Osteocyte (in vitro differentiated cells): ENCODE measurements around the genes TRIM60, TMEM192 and MSMO1.

GRCh38 chr4:158030222-158030613, 142.6 kb downstream of the GASK1B start:
- PRO-cap: no peak

GRCh38 chr4:158120776-158121167, 52.1 kb downstream of the GASK1B start:
- PRO-cap: no peak

GRCh38 chr4:158668557-158669235, 3.0 kb downstream of the C4orf46 start:
- PRO-cap: no peak

DNA sequence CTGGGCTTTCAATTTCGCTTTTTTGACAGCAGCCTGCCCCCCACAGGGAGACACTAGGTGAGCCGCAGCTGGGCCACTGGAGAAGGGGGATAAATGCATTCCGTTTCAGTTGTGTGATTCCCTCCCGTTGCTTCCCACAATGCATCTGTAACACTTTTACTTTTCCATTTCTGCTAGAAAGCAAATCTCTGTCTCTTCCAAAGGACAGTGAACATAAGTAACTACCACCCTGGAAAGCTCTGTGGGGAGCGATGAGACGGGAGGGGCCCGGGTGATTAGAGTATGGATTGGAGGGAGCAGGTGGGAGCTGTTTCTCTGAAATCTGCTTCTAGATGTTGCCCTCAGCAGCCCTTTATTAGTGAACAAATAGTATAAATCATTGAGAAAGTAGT, 18.3 kb downstream of the C4orf45 start:
- PRO-cap: no peak

DNA sequence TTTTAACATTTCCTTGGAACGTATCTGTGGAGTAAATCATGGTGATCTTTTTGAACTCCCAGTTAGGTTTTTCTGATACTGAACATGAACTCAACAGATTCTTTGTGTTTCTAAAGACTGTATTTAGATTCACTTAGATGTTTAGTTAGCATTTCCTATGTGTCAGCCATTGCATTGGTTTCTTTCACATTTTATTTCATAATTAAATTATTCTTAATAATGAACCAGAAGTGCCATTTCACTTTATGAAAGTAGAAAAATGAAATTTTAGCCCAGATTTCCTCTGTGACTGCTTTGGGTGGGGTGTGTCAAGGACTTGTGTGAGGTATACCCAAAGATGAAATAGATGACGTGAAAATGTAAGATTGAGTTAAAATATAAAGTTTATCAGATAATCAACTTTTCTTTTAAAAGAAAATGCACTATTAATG, 160.0 kb downstream of the RAPGEF2 start:
- PRO-cap: no peak

DNA sequence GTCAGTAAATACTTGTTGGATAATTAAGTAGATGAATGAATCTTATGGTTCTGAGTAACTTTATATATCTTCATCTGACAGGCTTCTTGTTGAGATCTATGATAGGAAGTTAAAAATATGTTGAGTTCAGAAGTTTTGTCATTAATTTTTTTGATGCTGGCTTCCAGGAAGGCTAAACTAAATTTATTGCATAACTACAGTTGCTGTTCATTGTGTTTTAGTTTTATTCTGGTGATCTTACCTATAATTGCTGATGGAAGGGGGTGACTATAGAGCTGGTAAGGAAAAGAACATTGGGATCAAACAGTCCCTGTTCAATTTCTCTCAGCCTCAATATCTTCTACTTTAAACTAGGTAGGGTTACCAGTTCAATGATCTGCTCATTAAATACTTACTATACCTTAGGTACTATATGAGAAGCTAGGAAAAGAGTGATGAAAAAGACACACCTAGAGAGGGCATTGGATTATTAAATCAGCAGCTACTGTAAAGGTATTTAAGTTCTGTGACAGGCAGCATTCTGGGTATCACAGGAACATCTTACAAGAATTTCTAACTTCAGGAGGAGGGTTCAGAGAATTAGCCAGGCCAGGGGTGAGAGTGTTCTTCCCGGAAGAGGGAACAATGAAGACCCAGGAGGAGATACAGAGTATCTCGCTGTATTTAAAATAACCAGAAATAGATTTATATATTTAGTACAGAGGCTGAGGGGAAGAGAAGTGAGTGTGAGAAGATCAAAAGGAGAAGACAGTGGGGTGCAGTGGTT, 186.5 kb downstream of the RAPGEF2 start:
- PRO-cap: no peak

DNA sequence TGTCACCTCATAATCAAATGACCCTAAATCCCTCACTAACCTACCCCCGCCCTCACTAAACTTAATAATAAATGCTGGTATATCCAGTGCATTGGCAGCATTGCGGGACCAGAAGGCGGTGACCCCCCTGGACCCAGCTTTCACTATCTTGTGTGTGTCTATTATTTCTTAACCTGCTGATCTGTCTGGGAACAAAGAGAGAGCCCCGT, 1262.3 kb downstream of the RAPGEF2 start:
- PRO-cap: no peak

GRCh38 chr4:161149539-161149938, 1014.3 kb downstream of the FSTL5 start:
- PRO-cap: no peak

GRCh38 chr4:163160216-163160853, 6.4 kb downstream of the NAF1 start:
- PRO-cap: no peak

DNA sequence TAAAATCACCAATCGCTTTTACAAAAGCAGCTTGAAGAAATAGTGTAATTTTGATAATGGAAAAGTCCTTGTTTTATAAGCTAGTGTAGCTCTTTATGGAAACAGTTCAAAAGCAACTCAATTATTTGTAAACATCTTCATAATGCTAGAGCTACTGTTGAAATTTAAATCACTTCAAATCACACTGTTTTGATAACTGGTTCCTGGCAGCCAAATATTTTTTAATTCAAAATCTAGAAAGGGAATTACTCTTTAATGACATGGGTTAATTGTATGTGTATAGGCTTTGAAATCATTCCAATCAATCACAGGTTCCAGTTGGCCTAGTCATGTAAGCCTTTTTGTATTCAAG, 33.8 kb downstream of the TKTL2 start:
- PRO-cap: no peak

DNA sequence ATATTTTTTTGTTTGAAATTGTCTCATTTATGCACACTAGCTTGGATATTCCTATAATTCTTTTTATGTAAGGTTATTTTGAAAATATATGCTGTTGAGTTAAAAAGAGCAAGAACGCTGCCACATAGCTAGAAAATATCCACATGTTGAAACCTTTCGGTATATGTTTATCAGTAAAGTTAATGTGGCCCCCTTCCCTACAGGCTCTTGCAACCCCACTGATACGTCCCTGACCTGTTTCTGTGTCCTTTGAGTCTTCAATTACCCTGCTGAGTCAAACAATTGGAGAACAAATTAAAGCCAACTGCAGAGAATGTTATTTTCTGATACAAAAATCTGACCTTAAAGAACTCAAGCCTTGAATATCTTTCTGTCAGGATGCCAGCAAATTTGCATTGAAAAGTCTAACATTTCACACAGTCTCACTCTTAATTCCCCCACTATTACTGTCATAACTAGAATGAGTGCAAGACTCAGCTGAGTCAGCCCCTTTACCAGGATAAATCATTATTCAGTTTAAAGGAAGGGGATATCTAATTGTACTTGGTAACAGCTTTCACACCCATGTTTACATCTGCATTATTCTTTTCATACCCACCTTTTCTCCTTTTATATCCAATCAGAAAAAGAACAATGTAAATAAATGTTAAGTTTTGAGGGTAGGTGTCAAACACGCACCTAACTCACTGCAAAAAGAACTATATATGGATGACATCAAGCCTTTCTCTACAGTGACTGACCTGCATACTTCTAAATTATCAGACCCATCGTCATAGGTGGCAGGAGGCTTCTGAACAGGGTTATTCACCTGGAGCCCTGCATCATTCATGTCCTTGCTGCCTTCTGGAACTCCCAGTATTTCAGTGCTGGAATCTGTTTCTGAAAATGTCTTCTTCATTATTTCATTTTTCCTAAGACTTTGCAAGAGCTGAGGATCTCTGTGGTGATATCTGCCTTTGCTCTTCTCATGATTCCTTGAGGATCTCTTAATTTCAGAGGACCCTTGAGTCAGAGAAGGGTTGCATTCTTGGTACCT, 117.4 kb downstream of the TMA16 start:
- PRO-cap: no peak

DNA sequence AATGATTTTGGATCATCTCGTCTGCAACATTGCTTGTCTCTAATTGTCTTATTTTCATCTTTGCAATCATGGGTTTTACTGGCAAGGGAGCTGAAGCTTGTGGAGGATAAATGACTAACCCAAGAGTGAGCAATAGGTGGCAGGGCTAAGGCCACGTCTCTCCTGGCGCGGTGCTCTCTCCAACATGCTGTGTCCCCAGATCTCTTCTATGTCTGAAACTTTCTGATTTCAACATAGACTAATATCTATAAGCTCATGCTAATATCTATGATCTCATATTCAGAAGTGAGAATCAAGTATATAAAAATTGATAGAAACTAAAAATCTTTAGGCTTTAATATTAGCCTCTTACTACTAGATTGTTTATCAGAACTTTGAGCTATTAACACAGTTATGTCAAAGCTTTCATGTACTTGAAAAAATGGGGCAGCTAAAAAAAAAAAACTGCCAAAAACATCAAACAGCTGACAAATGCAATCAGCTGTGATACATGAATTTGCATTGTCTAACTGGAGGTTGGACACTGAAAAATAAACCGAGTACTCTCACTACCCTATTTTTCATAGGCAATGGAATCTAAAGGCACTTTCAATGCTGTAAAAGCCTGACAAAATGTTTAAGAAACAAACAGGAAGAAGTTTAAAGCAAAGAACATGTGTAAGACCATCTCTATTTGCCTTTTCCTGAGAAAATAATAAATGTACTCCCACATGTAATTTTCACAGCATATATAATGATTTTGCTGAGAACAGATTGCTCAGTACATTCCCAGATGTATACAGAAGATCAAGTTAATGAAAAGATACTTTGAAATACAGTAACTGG, 169.2 kb downstream of the TMA16 start:
- PRO-cap: no peak

DNA sequence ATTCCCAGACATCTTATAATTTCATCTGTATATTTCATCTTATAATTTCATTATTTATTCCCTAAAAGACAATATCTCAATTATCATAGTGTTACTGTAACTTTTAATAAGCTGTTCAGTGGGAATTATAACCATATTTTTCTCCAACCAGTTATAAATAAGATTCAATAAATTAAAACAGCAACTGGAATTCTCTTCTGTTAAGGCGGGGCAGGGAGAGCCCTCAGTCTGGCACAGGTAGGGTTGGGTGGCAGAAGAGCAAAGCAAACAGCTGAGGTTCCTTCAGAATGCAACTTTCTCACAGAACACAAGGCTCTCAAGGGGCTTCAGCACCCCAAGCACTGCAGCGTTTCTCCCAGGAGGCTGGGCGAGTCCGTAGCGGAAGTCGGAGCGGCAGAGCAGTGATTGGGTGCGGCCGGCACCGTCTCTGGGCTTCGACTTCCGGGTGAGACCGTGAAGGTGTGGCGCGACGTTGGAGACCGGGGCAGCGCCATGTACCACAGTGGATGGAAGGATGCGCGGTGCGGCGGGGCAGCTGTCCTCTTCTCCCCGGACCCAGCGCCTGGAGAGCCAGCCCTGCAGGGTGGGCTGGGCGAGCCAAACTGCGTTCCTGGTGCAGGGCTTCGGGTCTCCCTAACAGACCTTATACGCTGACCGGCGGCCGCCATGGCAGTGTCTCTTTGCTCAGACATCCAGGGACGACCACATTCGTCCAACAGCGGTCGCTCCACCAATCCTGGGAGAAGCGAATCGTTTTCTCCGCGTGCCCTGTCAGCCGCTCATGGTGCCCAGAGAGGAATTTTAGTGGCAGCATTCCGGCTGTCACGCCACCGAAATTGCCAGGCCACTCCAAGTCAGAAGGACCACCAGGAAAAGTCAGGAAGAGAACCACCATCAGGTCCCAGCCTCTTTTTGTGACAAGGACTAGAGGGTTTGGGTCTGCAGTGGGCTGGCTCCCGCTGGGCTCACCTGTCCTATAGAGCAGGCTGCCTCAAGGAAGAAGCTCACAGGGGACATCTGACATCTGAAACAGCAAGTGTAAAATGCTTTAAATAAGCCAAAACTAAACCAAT, 20.6 kb downstream of the TRIM61 start:
- PRO-cap: bidirectional peak, plus-strand start at position 454 of the sequence, minus-strand start at position 373 of the sequence

GRCh38 chr4:165031501-165032223, at the start of gene TRIM60:
TSS of gene TRIM60 (plus strand) at chr4:165031999.
- PRO-cap: no peak

- PRO-cap: no peak
Observed at GRCh38 chr4:165079336-165079787, 25.7 kb downstream of the TRIM75 start.

GRCh38 chr4:165112032-165113079, at the start of gene TMEM192:
TSS of gene TMEM192 (minus strand) at chr4:165112860.
- PRO-cap: bidirectional peak, plus-strand start at chr4:165112426, minus-strand start at chr4:165112389; bidirectional peak, plus-strand start at chr4:165112992, minus-strand start at chr4:165112829

DNA sequence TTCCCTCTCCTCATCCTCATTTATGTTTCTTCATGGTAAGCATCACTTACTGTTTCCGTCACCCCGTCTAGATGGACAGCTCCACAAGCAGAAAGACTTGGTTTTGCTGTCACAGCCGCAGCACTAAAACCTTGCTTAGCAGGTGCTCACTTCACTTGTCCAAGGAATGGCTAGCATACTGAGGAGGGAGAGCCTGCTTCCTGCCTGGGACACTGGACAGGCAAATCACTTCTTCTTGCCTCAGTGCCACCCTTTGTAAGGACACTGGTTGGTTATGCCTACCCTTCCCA, 506 bp upstream of the KLHL2 start:
- PRO-cap: no peak

DNA sequence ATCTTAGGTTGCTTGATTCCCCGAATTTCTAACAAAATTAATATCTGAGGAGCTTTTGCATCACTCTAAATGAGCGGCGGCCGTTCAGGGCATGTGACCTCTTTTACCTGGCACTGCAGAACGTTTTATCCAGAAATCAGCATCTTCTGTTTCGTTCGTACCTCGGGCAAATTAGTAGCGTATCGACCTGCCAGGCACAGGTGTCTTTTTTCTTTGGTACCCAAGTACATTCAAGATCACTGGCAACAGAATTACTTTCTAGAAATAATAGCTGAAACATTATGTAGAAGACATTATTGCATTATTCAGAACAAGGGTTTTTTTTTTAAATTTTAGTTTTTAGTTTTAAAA, 946 bp downstream of the KLHL2 start:
- PRO-cap: no peak

DNA sequence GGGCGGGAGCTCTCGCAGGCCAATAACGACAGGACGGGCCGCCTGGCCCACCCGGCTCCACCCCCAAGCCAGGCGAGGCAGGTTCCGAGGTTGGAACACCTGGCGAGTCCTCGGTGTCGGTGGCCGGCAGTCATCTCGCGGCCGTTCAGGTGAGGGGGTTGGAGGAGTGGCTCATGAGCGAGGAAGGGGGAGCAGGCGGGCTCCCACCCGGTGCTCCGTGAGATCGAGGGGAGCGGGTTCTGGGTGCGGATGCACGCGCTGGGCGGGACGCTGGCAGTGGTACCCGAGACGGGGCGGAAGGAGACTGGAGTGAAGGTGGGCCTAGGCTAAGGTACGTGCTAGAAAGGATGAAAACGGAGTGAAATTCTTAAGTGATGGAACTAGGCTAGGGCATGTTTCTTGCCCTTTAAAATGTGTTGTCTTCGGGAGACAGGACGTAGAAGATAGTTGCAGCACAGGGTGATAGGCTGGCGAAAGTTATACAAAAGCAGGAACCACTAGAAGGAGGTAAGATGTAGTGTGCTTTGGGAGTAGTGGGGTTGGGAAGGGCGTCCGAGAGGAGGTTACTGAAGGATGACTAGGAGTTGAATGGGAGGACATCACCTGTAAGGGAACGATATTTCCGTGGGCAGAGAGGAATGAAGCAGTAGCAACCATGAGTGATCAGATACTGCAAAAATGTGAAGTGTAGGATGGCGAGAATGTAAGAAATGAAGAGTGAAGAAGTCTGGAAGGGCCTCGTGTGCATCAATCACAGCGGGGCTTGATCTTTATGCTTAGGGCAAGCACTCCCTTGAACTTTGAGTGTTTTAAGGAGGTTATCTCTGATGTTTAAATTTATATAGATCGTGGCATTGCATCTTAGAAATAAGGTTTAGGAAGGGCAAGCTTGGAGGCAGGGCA, at the start of gene MSMO1:
Gene MSMO1 (plus strand): TSS at position 54 of the 903 bp plus-strand sequence.
- PRO-cap: bidirectional peak, plus-strand start at position 105 of the sequence, minus-strand start outside the sequence; unidirectional peak, plus-strand start at position 220 of the sequence; unidirectional peak, plus-strand start at position 276 of the sequence

- PRO-cap: no peak
Observed at GRCh38 chr4:165328841-165329660, 1.6 kb downstream of the MSMO1 start.